Vagina (tissue), 1 donor: Measurements from ENCODE around the genes NIBAN2 and TOR2A.

DNA sequence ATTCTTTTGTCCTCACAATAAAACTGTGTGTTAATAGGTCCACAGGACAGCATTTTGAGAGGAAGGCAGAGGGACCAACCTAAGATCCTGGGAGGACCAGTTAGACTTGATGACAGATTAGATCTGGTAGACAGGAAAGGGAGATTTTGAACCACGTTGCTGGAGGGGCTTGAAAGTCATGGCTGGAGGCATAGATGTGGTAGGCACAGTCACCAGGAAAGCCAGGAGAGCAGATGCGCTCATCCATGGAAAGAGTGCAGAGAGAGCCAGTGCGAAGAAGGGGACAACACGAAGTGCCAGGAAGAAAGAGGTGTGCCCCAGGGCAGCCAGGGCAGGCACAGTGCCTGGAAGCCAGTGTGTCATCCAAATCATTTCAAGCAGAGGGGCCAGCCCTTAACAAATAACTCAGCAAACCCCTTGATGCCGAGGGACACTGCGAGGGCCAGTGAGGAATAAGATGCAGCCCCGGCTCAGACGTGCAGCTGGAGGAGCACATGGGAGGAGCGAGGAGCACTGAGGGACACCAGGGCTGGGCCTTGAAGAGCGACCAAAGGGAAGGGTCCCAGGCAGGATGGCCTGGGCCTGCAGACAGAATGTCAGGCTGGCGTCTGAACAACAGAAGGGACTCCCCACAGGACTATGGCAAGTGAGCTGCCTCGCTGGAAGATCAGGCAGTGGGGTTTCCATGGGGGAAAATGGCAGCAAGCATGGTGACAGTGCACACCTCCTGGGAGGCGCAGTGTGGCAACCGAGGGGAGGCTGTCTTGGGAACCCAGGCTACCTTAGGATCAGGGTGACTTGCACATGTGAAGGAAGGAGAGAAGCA is 12.7 kb upstream of the SLC2A8 start:
- PRO-cap = no peak
- RAMPAGE, long total RNA = no peak

DNA sequence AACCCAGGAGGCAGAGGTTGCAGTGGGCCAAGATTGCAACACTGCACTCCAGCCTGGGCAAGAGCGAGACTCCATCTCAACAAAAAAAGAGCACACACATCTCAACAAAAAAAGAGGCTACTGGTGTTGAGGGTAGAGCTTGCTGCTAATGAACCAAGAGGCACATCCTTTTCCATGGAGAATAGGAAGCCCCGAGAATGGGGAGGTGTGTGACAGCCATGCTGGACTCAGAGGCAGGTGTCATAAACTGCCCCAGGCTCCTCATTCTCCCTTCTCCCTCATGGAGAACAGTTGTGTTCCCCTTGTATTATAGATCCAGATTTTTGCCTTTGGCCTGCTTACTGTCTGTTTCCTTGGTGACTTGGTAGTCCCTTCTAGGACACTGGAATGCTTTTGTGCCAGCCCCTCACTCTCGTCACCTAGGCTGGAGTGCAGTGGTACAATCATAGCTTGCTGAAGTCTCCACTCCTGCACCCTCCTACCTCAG is 5.2 kb downstream of the RPL12 start:
- PRO-cap = no peak
- RAMPAGE, long total RNA = no peak

DNA sequence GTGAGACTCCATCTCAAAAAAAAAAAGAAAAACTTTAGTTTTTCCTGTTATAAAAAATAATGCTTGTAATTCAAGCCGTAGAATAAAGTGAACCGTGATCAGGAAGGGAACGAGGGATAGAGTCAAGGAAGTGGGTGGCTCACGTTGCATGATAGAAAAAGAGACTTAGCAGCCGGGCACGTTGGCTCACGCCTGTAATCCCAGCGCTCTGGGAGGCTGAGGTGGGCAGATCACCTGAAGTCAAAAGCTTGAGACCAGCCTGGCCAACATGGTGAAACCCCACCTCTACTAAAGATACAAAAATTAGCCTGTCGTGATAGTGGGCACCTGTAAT is 48.6 kb downstream of the LRSAM1 start:
- PRO-cap = no peak
- RAMPAGE, long total RNA = no peak

DNA sequence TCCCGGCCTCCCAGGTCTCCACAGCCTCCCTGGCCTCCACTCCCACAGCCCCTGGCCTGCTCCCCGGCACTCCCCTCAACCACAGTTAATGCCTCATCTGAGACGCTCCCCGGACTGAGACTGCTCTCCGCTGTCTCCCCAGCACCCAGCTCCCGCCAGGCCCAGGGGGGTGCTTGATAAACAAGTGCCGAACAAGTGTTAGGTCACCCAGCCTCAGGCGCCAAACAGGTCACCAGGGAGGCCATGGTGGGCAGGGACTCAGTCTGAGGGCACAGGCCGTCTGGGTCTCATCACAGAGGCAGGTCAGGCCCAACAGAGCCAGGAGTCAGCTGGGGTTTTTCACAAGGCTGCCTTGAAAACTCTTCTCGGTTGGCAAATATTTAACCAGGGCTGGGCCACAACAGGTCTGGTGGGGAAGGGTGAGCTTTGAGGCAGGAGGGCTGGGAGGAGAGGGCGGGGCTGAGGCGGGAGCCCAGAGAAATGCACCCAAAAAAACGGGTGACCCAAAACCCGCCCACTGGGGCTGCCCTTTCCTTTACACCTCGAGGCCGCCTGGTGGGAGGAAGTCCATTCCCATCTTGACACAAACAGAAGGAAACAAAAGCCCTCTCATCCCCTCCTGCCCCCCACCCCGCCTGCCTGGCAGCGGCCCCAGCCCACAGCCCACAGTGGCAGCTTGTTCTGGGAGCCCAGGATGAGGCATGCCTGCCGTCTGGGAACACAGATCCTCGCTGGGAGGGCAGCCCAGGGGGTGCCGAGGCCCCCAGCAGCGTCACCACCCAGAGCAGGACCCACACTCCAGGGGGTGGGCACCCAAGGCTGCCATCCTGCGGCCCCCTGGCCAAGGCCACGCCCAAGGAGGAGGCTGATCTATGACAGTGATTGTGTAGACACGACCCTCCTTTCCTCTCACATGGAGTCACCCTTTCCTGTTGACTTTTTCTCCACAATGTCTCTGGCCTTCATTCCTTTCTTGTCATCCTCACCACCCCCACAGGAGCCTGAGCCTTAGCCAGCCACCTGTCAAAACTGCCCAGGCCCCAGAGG is 23.3 kb downstream of the NIBAN2 start:
- PRO-cap = no peak
- RAMPAGE, long total RNA = no peak

DNA sequence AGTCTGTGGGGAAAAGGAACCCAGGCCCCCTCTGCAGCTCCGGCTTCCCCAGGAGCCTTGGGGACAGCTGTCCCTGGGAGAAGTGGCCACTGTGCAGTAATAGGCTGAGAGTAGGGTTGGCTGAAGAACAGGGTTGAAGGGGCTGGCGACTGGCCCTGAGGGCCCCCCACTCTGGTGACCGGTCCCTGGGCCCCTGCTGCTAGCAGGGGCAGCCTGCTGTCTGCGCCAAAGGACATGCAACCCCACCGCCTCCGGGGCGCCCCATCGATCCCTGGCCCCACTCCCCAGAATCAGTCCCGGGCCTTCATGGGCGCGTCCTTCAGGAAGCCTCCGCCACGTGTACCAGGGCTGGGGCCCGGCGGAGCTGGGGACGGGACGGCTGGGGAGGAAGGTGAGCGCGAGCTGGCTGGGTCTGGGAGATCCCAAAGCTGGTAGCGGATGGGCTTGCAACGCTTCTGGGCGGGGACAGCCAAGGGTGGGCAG is 816 bp downstream of the NIBAN2 start:
- PRO-cap = no peak
- RAMPAGE, long total RNA = no peak

DNA sequence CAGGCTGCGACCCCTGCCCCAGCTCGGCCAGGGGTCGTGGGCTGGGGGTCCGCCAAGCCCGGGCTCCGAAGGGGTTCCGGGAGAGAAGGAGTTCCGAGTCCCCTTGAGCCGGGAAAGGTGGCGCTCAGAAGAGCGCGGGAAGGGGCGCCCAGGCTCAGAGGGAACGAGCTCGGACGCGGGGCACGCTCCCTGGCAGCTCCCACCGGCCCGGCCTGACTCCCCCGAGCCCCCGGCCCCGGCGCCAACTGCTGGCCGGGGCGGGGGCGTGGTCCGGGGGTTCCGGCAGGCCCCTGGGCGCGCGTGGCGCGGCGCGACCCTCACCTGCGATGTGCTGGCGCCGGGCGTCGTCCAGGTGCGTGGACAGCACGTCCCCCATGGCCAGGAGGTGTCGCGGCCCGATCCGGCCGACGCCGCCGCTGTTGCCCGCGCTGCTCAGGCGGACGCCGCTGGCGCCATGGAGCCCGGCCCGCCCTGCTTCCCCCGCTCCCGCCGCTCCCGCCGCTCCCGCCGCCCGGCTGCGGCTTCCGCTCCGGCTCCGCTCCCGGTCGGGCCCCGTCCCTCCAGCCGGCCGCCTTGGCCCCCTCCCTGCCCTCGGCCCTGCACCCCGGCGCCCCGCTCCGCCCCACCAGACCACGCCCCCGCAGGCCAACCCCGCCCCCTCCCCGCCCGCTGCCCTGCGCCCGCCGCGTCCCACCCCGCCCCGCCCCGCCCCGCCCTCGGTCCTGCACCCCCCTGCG is at the start of gene NIBAN2:
TSS of gene NIBAN2 (minus strand) at position 575 of the 737 bp plus-strand sequence.
- PRO-cap = bidirectional peak, plus-strand start outside the sequence, minus-strand start at position 583 of the sequence
- RAMPAGE, long total RNA = no peak

DNA sequence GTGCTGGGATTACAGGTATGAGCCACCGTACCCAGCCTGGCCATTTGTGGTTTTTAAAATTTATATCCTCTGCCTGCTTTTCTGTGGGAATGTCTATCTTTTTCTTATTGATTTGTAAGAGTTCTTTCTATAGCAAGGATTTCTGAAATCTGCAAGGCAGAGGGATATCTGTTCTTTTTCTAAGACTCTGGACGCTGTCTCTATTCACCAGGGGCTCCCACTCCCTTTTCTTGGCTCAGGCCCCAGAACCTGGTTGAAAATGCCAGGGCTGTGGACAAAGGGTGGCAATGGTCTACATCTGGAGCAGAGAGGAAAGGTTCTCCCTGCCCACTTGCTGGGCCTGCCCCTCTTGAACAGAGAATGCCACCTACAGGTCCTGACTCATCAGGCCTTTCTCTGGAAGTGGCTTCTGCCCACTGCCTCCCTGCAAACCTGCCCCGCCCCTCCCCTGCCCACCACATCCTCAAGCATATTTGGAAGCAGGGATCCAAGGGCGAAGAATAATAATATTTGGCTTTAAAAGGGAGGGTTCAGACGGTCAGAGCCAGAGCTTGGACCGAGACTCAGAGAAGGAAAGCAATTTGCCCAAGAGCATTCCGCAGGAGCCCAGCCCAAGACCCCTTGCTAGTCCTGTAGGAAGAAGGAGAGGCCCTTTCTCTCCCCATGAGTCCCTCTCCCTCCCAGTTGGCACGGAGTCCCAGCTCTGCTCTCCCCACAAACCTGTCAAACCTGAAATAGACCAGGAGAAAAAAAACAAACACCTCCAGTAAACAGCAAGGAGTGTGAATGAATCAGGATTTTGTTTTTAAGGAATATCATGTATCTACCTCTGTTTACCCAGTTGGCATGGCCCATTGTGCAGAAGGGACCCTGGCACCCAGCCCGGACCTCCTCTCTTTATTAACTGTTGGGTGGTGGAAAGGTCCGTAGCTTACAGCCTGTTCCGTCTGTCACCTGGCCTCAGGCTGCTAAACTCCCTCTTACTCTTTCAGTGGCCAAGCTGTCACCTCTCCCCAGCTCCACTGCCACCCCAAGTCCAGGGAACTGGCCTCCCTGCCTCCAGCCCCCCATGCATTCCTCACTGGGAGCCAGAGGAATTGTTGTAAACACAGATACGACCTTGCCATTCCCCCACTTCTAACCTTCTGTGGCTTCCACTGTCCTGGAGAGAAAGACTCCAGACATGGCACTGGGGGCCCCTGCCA is 5.5 kb upstream of the NIBAN2 start:
- PRO-cap = unidirectional peak, minus-strand start at position 355 of the sequence
- RAMPAGE, long total RNA = no peak

DNA sequence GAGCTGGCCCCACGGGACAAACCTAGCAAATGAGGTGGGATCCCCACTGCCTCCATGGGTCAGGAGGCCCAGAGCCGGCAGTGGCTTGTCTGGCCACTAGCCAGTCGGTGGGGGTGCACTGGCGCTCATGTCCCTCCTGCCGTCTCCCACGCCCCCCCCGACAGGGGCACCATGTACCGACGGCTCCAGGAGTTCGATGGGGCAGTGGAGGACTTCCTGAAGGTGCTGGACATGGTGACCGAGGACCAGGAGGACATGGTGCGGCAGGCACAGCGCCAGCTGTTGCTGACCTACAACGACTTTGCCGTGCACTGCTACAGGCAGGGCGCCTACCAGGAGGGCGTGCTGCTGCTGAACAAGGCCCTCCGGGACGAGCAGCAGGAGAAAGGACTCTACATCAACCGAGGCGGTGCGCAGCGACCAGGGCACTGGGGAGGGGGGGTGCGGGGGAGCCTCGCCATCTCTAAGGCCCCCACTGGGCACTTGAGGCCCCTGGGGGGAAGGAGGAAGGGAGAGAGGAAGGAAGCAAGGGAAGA is 8.1 kb downstream of the TTC16 start:
- PRO-cap = no peak
- RAMPAGE, long total RNA = no peak

DNA sequence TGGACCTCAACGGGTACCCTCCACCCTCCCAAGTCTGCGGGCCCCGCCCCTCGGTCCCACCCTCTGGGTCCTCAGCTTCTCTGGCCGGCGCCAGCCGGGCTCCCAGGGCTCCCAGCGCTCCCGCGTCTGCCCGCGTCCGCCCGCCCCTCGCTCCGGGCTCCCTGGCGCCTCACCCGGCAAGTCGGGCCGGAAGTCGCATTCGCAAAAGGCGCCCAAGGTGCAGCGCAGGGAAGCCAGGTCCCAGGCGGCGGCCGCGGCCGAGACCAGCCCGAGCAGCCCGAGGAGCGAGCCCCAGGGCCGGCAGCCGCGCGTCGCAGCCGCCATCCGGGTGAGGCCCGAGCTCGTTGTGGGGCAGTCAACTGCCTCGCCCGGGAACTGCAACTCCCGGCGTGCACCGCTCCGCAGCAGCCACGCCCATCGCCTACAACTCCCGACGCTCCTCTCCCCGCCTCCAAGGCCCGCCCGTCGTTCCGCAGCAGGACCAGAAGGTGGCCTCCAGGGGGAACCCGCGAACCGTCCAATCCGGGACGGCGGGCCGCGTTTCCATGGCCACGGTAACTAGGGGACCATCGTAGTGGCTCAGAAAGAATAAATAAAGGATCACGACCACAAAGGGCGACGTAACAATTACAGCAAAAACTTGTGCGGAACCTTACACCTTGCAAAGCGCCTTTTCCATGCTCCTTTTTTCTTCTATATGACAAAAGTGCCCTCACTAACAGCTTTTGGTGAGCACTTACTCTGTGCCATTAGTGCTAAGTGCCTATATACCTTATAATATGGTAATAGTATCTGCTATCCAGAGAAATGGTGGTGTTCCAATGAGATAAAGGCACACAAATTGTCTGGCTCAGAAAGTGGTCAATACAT is at the start of gene TOR2A:
TSS of gene TOR2A (minus strand) at position 348 of the 870 bp plus-strand sequence.
- PRO-cap = bidirectional peak, plus-strand start at position 90 of the sequence, minus-strand start at position 163 of the sequence; unidirectional peak, minus-strand start at position 348 of the sequence
- RAMPAGE, long total RNA = no peak

DNA sequence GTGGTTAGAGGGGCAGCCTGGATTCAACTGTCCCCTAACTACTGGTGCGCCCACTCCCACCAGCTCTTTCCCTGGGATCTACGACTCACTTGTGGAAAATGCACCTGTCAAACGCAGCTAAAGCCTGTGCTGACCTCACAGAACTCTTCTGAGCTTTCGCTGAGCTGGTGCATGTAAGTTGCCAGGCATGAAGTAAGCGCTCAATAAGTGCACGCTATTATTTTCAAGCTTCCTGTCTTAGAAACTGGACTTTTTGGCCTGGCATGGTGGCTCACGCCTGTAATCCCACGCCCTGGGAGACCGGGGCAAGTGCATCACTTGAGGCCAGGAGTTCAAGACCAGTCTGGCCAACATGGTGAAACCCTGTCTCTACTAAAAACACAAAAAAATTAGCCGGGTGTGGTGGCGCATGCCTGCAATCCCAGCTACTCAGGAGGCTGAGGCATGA is 20.7 kb upstream of the TOR2A start:
- PRO-cap = no peak
- RAMPAGE, long total RNA = no peak

GRCh38 chr9:127777364-127778006 is 981 bp downstream of the SH2D3C start:
- PRO-cap = no peak
- RAMPAGE, long total RNA = no peak

DNA sequence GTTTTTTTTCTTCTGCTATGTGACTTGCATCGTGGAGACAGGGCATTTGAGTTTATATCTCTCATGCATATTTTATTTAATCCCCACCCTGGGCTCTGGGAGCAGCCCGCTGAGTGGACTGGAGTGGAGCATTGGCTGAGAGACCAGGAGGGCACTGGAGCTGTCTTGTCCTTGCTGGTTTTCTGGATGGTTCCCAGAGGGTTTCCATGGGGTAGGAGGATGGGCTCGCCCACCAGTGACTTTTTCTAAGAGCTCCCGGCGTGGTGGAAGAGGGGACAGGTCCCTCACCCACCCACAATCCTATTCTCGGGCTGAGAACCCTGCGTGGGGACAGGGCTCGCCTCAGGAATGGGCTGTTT is 3.7 kb downstream of the CDK9 start:
- PRO-cap = no peak
- RAMPAGE, long total RNA = no peak

DNA sequence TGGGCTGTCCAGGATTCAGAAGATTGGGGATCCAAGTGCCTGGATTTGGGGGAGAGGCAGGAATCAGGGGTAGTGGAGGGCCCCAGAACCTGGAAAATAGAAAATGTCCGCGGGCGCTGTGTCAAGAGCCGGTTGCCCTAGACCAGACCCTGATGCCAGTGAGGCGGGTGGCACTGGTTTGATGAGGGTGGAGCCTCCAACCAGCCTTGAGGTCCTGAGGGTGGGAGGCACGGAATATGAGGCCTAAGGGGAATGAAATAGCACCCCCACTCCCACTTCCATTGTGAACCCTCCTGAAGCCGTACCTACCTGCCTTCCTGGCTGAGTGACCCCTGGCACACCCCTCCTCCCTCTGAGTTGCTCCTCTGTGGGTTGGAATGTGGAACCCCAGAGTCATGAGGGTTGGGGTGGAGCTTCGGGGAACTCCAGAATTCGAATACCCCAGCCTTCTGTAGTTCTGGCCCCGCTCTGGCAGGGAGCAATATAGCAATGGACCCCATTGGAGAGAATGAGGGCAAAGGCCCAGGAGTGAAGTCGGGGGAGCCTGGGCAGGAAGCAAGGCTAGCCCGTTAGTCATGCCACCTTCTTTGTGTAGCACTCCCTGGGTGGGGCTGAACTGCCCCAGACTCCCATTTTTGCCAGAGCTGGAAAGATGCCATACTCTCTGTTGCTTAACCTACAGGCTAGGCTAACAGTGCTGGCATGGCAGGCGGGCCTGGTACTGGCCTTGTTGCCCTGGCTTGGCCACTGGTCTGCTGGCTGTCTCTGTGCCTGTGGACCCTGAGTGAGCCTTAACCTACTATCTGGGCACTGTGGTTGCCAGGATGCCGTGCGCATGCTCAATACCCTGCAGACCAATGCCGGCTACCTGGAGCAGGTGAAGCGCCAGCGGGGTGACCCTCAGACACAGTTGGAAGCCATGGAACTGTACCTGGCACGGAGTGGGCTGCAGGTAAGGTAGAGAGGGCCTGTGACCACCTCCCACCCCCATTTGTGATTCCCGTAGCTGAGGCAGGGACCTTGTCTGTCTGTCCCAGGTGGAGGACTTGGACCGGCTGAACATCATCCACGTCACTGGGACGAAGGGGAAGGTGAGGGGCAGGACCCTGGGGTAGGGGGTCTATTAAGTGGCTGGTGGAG is 1.1 kb downstream of the FPGS start:
- PRO-cap = no peak
- RAMPAGE, long total RNA = no peak

- PRO-cap = no peak
- RAMPAGE, long total RNA = no peak
Measured at GRCh38 chr9:127816279-127816738, 13.6 kb downstream of the FPGS start.

GRCh38 chr9:127817579-127818276 is 15.0 kb downstream of the FPGS start:
- PRO-cap = no peak
- RAMPAGE, long total RNA = no peak

DNA sequence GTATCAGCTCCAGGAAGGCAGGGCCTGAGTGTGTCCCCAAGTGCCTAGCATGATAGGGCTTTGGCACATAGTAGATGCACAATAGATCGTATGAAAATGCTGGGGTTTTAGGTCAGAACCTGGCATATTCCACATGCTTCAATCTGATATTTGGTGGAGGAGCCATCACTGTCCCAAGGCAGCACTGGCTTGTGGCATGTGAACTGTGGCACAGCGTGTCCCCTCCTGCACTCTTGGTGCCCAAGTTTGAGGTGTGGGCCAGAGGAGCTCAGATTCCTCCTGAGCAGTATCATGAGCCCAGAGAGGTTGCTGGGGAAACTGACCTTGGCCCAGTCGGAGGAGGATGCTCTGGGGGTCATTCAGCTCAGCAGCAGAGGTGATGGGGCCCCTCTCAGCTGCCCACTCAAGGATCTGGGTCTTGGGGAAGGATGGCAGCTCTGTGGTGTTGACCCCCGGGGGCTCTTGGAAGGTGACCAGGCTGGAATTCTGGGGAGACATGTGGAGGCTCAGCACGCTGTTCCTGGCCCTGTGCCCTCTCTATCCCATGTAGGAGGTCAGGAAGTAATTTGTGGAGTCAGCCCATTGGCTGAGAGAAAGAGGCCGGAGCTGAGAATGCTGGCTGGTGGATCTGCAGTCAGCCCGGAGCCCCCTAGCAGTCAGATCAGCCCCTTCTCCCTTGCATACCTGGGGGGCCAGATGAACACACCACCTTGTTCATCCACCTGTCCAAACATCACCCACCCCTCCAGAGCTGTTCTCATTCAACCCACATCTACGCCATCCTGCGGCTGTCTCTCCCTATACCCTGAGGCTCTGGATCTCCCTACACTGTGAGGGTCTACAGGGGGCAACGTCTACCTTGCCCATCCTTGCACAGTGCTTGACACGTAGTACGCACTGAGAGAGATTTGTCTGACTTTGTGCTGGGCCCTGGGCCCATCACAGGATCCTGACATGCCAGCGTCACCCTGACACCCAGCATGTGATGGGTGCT is 23.8 kb downstream of the FPGS start:
- PRO-cap = no peak
- RAMPAGE, long total RNA = no peak

DNA sequence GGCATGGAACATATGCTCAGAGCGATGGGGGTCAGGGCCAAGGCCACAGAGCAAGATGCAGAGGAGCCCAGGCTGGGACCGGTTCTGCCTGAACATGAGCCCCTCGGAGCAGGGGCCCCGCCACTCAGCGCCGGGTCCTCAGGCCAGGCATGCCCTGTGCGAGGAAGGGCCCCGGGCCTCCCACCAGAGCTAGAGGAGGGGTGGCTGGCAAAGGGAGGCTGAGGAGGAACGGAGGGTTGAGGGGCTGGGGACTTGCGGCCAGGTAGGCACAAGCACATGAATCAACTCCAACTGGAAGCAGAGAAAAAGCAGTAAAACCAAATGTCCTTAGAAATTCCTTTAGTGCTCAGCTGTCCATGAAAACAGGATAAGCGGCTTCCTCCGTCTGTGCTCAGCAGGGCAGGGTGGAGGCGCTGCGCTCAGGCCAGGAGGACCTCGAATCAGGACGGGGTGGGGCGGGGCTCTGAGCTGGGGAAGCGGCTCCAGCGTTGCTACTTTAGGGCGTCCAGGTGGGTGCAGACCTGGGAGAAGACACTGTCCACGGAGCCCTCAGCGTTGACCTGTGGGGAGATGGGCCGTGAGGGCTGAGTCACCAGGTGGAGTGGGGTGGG is 9.9 kb downstream of the AK1 start:
- PRO-cap = no peak
- RAMPAGE, long total RNA = no peak

GRCh38 chr9:127903293-127903911 is 4.0 kb upstream of the ST6GALNAC6 start:
- PRO-cap = bidirectional peak, plus-strand start at chr9:127903748, minus-strand start at chr9:127903657
- RAMPAGE, long total RNA = no peak

DNA sequence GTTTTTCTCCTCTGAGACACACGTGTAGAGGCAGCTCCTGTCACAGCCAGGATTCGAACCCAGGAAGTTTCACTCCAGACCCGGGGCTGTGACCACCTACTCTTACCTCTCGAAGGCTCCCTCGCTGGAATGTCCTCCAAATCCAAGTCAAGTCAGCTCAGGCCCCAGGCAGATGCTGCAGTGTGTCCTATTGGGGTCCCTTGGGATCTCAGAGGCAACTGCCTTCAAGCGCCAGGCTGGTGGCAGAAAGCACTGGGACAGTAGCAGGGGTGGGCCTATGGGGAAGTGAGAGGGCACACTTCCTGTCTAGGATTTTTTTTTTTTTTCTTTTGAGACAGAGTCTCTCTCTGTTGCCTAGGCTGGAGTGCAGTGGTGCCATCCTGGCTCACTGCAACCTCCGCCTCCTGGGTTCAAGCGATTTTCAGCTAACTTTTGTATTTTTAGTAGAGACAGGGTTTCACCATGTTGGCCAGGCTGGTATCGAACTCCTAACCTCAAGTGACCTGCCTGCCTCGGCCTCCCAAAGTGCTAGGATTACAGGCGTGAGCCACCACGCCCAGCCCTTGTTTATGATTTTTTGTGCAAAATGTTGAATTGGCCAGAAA is 876 bp upstream of the ST6GALNAC4 start:
- PRO-cap = no peak
- RAMPAGE, long total RNA = no peak

DNA sequence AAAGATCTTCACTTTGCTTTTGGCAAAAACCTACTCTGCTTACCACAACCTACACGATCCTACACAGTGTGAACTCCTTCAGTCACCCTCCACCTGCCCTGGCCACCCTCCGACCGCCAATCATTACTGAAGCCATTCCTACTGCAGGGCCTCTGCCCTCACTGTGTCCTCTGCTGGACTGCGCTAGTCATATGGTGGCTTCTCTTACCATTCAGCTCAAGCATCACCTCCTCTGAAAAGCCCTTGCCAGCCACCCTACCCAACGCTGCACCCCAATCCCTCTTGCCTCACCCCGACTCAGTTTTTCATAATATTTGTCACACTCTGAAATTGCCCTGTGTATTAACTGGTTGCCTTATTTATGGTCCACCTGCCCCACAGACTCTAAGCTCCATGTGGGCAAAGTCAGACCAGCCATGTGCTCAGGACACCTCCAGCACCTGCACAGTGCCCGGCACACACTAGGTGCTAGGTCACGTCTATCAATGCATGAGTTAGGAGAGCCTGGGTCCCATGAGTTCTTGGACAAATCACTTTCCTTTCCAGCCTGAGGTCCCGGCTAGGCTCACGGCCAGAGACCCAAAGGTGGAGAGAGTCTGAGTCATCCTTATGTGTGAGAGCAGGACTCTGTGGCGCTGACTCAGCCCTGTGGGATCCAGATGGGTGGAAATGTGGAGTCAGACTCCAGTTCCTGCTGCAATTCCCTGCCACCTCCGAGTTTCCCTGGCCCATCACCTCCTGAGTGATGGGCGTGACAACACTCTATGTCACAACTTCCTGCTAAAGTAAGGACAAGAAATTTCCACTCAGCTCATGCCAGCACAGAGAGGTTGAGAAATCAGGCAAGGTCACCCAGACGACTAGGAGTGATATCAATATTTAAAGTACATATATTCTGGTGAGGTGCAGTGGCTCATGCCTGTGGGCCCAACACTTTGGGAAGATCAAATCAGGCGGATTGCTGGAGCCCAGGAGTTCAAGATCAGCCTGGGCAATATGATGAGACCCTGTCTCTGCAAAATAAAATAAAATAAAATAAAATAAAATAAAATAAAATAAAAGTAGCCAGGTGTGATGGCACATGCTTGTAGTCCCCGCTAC is 2.4 kb upstream of the ST6GALNAC4 start:
- PRO-cap = no peak
- RAMPAGE, long total RNA = no peak